ENCODE measurements around a stretch of chr1.

- PRO-cap, result no peak
- RAMPAGE, long total RNA, 4 experiments, result no peak in any of the 4 experiments
Measured at GRCh38 chr1:9263816-9264481, 28.7 kb upstream of the SPSB1 start.

DNA sequence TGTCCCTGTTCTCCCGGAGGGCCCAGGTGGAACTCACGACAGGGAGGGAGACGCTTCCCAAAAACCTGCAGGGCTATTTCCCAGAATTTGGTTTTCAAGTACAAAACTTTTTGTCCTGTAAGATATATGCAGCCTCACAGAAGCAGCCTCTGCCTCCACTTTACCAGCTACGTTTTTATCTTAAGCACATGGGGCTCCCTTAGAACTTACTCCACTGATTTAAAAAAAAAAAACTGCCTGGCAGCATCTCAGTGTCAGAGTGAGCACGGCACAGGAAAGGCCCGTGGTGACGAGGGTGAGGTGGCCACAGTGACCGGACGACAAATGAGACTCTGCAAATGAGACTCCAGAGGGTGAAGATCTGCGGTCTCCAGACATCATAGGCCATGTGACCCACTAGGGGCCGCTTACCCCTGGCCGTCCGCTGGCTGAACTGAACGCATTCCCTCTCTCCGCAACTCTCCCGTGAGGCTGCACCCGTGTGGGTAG lies 23.8 kb upstream of the SPSB1 start:
- PRO-cap, result no peak
- RAMPAGE, long total RNA, 4 experiments, result no peak in any of the 4 experiments

DNA sequence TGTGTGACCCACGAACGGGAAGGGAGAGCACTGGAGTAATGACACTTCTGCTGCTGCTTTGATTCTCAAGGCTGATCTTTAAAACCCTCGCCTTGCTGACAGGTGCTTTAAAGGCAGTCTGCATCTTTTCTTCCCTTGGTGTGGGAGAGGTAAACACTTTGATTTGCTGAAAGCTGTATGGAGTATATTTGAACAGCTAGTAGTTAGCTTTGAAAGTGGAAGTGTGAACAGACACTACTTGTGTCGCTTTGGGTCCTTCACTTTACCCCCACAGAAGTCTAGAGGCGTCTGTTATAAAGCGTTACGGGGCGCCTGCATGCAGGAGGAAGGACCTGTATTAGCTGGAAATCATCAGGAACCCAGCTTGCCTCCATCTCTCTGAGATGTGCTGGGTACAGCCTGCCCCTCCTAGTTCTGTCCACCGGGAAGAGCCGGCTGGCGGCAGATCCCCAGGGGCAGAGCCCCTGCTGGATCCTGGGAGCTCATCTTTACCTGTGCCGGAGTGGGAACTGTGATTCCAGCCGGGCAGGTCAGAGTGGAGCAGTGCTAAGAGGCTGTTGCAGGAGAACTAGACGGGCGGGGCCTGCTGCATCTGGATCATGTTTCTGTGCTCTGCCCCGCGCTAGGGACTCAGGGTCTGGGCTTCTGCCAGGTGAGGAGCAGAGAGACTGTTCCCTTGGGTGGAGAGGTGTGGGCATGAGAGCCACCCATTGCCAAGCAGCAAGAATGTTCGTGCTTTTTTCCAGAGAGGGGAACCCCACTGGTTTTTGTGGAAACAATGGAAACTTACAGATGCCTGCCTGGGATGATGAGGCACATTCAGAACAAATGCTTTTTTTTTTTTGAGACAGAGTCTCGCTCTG lies 22.3 kb upstream of the SPSB1 start:
- PRO-cap, result no peak
- RAMPAGE, long total RNA, 4 experiments, result no peak in any of the 4 experiments

- PRO-cap, result no peak
- RAMPAGE, long total RNA, 4 experiments, result no peak in any of the 4 experiments
Measured at GRCh38 chr1:9306380-9306627, 13.6 kb downstream of the SPSB1 start.

GRCh38 chr1:9321191-9322356 lies 28.9 kb downstream of the SPSB1 start:
- PRO-cap, result no peak
- RAMPAGE, long total RNA, 4 experiments, result no peak in any of the 4 experiments

GRCh38 chr1:9437341-9437715 lies 101.9 kb upstream of the SLC25A33 start:
- PRO-cap, result no peak
- RAMPAGE, long total RNA, 4 experiments, result no peak in any of the 4 experiments

DNA sequence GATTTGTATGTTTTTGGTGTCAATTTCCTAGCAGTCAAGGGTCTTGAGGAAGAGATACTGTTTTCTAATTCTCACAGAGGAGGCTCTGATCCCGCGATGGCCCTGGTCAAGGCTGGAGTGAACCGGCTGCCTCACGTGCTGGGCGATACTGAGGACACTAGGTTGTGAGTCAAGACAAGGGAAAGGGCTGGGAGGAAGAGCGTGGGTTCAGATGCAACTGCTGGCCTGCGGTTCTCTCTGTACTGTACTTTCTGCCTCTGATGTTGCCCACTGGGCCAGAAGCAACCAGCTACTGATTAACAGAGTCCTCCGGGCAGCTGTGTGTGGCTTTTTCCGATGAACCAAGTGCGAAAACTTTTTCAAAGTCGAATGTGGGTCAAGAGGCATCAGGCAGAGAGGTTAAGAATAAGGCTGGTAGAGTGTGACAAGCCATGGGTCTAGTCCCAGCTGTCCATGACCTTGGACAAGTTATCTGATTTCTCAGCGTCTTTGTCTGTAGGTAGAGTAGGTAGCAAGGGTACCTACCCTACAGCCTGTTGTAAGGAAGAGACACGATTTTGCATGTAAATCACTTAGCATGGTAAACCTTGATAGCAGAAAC lies 38.1 kb upstream of the SLC25A33 start:
- PRO-cap, result no peak
- RAMPAGE, long total RNA, 4 experiments, result no peak in any of the 4 experiments

GRCh38 chr1:9551143-9551765 lies 12.0 kb downstream of the SLC25A33 start:
- PRO-cap, result no peak
- RAMPAGE, long total RNA, 4 experiments, result no peak in any of the 4 experiments

- PRO-cap, result no peak
- RAMPAGE, long total RNA, 4 experiments, result no peak in any of the 4 experiments
Measured at GRCh38 chr1:9755074-9755387, 68.7 kb downstream of the CLSTN1 start.

DNA sequence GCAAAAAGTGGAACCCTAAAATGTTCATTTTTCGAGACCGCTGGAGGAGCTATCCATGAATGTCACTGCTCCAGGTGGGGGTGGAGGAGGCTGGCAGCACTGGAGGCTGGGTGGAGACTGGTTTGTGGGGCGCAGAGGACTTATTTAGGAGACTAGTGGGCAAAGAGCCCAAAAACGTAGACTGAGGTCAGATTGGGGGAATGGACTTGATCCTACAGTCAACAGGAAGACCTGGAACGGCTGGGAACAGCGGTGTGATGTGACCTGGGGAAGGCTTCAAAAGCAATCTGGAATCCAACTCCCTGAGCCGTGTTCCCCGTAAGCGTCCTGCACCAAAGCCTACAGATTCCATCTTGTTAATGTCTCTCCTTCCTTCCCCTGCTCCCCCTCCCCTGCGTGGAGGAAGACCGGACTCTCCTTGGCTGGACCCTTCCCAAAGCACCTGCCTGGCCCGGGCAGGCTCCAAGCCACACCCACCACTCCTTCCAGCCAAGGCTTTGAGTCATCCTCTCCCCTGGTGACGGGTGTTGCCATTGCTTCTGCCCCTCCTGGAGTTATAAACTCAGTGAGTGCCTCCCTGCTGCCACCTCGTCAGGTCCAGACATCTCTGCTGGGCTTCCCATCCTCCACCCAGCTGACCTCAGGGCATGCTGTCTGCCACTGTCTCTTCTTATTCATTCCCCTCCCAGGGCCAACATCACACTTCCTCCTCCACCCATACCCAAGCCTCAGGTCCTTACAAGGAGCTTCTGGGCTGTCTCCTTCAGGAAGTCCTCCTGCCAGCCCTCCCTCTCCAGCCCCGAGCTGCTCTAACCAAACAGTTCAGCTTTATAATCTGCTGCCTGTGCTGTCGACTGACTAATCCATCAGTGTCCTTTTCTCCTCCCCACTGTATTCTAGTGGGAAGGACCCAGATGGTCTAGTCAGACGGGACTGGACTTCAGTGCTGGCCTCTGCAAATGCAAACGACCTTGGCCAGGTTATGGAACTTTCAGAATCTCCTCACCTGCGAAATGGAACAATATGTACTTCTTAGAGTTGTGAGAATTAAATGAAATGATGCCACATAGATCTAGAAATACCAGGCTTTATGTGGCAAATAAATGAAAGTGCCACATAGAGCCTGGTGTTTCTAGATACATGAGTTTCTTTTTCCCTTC lies 1.7 kb upstream of the CLSTN1 start:
- PRO-cap, result no peak
- RAMPAGE, long total RNA, 4 experiments, result no peak in any of the 4 experiments

- PRO-cap, result no peak
- RAMPAGE, long total RNA, 4 experiments, result no peak in any of the 4 experiments
Measured at GRCh38 chr1:9908743-9909863, 966 bp downstream of the CTNNBIP1 start.

DNA sequence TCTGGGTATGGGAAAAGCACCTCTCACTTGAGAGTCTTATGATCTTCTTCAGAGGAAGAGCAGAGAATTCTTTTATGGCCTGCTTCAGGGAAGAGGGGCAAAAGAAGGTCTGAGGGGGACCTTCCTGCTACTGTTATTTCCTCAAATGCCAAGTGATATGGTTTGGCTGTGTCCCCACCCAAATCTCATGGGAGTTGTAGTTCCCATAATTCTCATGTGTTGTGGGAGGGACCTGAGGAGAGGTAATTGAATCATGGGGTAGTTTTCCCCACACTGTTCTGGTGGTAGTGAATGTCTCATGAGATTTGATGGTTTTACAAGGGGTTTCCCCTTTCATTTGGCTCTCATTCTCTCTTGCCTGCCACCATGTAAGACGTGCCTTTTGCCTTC lies 1.8 kb downstream of the RBP7 start:
- PRO-cap, result no peak
- RAMPAGE, long total RNA, 4 experiments, result no peak in any of the 4 experiments

DNA sequence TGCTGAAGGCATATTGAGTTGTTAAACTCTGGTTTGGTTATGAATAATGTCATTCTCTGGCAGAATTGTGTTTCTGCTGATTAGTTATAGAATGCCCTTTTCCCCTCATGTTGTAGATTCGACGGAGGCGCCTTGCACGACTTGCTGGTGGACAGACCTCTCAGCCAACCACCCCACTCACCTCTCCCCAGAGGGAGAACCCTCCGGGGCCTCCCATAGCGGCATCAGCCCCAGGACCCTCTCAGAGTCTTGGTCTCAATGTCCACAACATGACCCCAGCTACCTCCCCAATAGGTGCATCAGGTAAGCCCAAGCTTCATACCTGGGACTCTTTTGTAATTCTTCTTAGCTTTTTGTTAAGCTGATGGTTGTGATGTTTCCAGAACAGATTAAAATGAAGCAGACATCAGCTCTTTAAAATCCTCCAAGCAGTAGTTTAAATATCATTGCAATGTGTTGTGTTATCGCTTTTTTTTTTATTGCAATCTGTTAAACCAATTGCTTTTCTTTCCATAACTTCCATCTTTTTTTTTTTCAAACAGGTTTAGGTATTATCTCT lies 39.2 kb downstream of the UBE4B start:
- PRO-cap, result no peak
- RAMPAGE, long total RNA, 4 experiments, result no peak in any of the 4 experiments

GRCh38 chr1:10180103-10180420 lies 30.3 kb upstream of the KIF1B start:
- PRO-cap, result no peak
- RAMPAGE, long total RNA, 4 experiments, result no peak in any of the 4 experiments

- PRO-cap, result no peak
- RAMPAGE, long total RNA, 4 experiments, result no peak in any of the 4 experiments
Measured at GRCh38 chr1:10302622-10303083, 92.3 kb downstream of the KIF1B start.

DNA sequence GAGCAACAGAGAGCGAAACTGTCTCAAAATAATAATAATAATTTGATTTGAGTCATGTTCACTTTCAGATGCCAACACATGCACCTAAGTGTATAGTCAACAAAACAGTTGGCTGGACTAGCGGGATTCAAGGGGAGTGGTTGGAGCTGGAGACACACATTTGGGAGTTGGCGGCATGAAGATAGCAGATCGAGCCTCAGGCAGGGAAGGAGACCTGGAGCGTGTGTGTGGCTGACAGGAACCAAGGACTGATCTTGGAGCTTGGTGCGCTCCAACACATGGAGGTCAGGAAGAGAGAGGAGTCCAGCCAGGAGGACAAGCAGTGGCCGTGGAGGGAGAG lies 14.6 kb upstream of the PGD start:
- PRO-cap, result no peak
- RAMPAGE, long total RNA, 4 experiments, result no peak in any of the 4 experiments

GRCh38 chr1:10473055-10473763 lies 880 bp upstream of the DFFA start:
- PRO-cap, result no peak
- RAMPAGE, long total RNA, 4 experiments, result no peak in any of the 4 experiments

- PRO-cap, result no peak
- RAMPAGE, long total RNA, 4 experiments, result no peak in any of the 4 experiments
Measured at GRCh38 chr1:10495910-10496482, 21.2 kb downstream of the PEX14 start.

DNA sequence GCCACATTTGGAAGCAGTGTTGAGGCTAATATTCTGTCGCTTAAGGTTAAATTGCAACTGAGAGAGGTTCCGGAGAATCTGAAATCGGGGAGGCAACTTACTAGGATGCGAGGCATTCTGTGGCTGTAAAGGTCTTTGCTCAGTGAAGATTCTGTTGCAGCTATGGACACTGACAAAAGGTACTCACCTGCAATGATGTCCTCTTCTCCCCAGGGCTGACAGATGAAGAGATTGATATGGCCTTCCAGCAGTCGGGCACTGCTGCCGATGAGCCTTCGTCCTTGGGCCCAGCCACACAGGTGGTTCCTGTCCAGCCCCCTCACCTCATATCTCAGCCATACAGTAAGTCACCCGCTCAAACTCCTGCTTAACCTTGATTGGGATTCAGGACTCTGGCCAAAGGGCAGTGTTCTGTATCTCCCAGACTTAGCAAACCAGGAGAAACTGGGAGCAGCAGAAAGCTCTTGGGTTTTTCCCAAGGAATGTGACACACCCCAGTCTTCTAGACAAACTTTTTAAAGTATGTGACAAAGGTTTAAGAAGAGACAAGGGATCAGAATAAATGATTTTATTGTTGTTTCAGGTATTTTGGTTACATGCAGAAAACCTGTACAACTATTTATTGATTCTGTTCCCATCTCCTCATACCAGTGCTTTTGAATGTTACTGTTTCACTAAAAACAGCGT lies 124.4 kb downstream of the PEX14 start:
- PRO-cap, result no peak
- RAMPAGE, long total RNA, 4 experiments, result no peak in any of the 4 experiments

DNA sequence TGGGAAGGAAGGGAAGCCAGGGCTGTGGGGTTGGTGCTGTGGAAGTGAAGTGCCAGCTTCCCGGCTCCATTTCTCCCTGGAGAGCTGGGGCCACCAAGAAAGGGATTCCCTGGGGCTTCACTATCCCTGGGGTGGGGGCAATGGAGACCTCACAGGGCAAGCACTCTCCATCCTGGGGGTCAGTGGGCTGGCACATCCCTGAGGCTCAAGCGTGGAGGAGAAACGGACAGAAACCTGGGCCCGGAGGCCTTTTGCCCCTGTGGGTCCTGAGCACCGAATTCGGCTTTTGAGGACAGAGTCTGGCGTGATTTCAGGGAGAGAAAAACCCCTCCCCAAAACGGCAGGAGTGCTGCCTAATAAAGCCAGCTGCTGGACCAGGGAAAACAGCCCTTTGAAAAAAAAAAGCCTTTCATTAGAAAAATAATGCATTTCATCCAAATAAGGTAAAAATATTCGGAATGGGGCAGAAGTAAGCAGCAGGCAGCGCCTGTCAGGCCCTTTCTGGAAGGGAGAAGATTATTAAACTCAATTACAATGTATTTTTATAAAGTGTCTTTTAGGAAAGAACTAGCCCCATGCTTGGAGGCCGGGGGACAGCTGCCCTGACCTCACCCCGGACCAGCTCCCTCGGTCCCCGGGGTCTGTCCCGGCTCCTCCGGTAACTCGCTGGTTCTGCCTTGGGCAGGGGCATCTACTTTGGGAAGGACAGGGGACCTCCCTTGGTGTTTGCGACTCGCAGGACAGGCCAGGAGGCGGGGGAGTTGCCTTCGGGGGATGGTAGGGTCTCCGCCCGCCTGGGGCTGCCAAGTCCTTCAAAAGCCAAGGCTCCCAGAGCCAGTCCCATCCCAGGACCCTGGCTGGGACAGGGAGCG lies 157.6 kb downstream of the PEX14 start:
- PRO-cap, result no peak
- RAMPAGE, long total RNA, 4 experiments, result no peak in any of the 4 experiments